PFSK-1 (cell line): ENCODE results near the genes FZD7 and ICA1L.

GRCh38 chr2:201228390-201229322 lies 31.7 kb upstream of the CASP8 start:
- RRBS: no CpG with 5 or more reads among the region's 13 CpGs

- RRBS: no CpG with 5 or more reads among the region's 2 CpGs
These were observed 3.5 kb downstream of the CASP8 start for GRCh38 chr2:201263847-201264177.

GRCh38 chr2:201378618-201378818 lies 21.4 kb upstream of the FLACC1 start:
- RRBS: no CpG with 5 or more reads among the region's 1 CpG

- RRBS: no CpG with 5 or more reads among the region's 7 CpGs
These were observed 1.1 kb downstream of the CDK15 start for GRCh38 chr2:201807351-201807938.

- RRBS: no CpG with 5 or more reads among the region's 2 CpGs
These were observed 105.0 kb downstream of the CDK15 start for GRCh38 chr2:201911368-201911681.

DNA sequence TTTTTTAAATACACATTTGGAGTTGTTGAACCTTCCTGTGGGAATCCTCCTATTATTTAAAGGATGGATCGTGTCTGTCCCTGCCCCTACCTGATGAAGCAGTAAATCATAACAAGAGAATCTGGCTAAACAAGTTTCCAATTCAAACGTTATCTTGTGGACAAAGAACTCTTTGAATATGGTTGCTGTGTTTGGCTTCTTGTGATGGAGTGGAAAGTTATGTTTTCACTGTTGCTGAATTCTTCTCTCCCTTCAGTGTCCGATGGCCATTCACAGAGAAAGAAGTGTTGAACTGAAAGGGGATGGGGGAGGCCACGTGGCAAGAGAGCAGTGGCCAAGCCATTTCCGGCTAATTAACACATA lies 37.1 kb upstream of the FZD7 start:
- RRBS: no CpG with 5 or more reads among the region's 5 CpGs

GRCh38 chr2:202033699-202034362 lies at the start of gene FZD7:
TSS of gene FZD7 (plus strand) at chr2:202033855.
- RRBS: under 1% methylated on average over 57 of the region's 87 CpGs

- RRBS: no CpG with 5 or more reads among the region's 1 CpG
These were observed 43.9 kb downstream of the KIAA2012 start for GRCh38 chr2:202116947-202117434.

DNA sequence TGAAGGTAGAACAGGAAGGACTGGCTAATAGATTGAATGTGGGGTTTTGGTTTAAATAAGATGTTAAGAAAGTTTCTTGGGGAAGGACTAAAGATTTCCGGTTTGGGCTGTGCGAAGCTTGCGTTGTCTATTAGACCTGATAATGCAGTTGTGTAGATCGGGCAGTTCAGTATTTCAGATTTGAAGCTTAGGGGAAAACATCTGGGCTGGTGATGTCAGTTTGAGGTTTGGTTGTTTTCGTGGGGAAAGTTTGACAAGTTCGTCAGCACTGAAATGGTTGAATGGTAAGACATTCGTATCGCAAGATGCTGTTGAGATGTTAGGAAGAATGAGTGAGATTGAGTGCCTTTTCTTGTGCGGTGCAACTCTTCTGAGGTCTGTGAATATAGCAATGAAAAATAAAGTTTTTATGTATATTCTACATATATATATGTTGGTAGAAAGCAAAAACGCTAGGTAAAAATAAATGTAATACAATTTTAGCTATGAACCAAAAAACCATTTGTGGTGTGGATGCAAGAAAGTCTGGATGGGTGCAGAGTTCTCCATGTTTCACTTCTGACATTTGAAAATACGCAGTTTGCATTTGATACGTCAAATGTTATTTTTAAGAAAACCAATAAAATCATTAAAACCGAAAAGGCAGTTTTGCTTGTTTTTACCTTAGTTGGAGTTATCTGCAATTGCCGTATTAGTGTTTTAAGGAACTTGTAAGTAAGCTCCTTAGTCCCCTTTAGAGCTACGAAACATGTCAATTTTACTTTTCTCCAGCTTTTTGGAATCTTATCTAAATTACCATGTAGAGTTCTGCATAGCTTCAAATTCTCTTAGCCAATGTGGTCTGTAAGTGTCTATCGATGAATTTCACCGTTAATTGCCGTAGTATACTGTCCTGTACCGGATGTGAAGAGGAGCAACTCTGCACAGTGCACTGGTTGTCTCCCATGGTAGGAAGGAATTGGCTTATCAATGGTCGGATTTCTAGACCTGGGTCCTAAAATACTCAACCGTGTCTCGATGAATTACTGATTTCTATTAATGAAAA lies 1.5 kb downstream of the NOP58 start:
- RRBS: no CpG with 5 or more reads among the region's 22 CpGs

- RRBS: no CpG with 5 or more reads among the region's 2 CpGs
These were observed 4.5 kb downstream of the FAM117B start for GRCh38 chr2:202639269-202639687.

- RRBS: no CpG with 5 or more reads among the region's 3 CpGs
These were observed 82.9 kb downstream of the ICA1L start for GRCh38 chr2:202788628-202789097.

DNA sequence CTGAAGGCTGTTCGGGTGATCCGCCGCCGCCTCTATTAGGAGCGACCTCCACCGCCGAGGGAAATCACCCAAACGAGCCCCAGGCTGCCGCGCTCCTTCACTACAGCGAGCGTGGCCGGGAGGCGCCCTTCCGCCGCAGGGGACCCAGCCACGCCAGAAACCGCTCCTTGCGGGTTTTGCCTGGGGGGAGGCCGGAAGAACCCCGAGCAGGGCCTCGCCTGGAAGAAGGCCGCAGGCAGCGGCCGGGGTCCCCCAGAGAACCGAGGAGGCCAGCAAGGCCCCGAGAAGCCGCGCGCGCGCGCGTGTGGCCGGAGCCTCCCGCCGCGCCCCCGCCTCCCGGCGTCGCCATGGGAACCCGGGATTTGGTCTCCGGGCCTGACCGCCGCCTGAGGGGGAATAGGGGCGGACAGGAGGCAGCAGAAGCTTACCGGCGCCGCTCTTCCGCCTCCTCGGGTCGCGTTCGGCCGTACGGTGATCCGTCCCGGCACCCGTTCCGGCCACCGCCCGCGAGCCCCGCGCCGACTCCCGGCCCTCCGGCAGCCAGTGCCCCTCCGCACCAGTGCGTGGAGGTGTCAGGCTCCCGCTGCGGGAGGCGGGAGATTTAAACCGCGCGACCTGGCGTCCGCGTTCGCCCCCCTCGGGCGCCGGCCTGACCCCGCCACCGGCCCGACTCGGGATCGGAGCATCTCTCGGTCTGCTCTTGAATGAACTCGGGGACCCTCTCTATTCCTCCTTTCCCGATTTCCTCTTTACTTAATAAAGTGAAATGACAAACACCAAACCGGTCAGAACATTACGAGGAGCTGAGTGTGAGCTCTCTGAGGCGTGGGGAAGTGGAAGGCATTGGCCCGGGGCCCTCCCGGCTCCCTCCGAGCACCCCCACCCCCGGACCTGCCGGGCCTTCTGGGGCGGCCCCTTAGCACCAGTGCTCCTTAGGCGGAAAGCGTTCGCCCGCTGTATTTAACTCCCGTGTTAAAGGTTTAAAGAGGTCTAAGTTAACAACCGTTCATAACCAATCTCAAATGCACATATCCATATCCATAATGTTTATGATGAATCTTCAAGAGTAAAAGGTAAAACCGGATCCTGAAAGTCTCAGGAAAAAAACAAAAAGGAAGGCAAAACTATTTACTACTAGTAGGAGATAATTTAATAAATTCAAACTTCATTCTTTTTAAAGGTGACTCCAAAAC lies at the start of gene ICA1L:
ICA1L (minus strand) TSS at position 576 of the 1,193 bp plus-strand sequence.
- RRBS: 1% methylated on average over 58 of the region's 108 CpGs

GRCh38 chr2:203328714-203329193 lies 560 bp downstream of the ABI2 start:
- RRBS: 0% methylated on average over 1 of the region's 30 CpGs

- RRBS: no CpG with 5 or more reads among the region's 5 CpGs
These were observed 64.7 kb downstream of the RAPH1 start for GRCh38 chr2:203470374-203470871.

- RRBS: no CpG with 5 or more reads among the region's 5 CpGs
These were observed 45.7 kb upstream of the RAPH1 start for GRCh38 chr2:203580772-203581306.

DNA sequence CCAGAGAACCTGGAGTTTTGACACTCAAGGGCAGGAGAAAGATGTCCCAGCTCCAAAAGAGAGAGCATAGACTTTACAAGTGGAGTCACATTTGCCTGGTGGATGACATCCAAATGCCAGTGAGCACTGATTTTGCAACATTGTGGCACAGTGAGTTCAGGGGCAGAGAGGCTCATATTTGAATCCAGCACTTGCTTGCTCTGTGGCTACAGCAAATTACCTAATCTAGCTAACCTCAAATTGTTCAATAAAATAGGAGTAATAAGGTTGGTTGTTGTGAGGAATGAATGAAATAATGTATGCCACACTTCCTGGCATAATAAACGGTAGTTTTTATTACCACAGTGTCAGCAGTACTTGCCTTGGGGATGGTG lies 69.5 kb upstream of the CD28 start:
- RRBS: no CpG with 5 or more reads among the region's 1 CpG

DNA sequence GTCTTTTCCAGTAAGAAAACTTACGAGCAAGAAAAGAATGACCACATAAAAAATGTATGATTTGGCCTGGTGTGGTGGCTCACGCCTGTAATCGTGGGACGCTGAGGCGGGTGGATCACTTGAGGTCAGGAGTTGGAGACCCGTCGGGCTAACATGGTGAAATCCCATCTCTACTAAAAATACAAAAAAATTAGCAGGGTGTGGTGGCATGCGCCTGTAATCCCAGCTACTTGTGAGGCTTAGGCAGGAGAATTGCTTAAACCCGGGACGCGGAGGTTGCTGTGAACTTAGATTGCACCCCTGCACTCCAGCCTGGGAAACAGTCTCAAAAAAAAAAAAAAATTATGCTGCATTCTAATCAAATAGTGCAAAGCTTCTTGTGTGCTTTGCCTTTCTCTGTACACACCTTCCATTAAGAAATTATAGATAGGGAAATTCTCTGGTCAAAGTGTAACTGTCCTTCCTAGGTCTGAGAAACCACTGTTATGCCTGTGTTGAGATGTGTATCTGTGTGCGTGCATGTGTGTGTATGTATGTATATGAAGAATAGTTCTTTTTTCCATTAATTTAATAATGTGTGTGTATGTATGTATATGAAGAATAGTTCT lies 2.4 kb downstream of the CD28 start:
- RRBS: no CpG with 5 or more reads among the region's 12 CpGs

DNA sequence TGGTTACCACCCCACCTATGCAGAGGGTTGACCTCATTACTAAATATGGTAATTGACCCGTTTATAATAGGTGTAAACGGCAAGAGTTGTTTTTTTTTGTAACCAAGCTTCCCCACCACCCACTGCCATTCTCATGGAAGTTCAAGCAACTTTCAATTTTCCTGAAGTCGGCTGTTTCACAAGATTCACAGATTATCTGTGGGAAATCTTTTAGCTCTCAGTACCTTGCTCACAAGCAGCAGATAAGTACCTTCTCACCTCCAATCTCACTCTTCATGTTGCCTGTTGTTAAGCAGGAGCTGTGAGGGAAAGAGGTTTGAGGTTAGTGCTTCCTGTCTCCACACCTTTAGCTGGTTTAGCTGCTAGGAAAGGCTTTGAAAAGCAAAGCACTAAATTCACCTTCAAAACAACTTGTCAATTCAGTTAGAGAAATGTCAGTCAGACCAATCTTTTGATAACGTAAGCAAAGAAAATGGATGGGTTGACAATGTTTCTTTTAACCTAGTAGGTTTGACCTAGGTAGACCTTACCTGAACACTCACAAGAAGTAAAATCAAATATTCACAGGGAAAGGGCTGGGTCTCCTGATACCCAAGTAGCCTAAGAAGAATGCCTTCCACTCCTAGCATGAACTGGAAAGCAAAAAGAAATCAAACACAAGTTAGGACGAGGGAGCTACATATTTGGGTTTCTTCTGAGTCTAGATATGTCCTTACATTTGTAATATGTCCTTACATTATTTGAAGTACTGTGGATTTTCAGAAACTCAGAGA lies 13.7 kb downstream of the CD28 start:
- RRBS: no CpG with 5 or more reads among the region's 5 CpGs

GRCh38 chr2:204579282-204579501 lies 33.9 kb downstream of the PARD3B start:
- RRBS: no CpG with 5 or more reads among the region's 5 CpGs

- RRBS: no CpG with 5 or more reads among the region's 11 CpGs
These were observed 252.7 kb downstream of the PARD3B start for GRCh38 chr2:204797822-204798578.